Measurements from ENCODE around the gene PALB2.

DNA sequence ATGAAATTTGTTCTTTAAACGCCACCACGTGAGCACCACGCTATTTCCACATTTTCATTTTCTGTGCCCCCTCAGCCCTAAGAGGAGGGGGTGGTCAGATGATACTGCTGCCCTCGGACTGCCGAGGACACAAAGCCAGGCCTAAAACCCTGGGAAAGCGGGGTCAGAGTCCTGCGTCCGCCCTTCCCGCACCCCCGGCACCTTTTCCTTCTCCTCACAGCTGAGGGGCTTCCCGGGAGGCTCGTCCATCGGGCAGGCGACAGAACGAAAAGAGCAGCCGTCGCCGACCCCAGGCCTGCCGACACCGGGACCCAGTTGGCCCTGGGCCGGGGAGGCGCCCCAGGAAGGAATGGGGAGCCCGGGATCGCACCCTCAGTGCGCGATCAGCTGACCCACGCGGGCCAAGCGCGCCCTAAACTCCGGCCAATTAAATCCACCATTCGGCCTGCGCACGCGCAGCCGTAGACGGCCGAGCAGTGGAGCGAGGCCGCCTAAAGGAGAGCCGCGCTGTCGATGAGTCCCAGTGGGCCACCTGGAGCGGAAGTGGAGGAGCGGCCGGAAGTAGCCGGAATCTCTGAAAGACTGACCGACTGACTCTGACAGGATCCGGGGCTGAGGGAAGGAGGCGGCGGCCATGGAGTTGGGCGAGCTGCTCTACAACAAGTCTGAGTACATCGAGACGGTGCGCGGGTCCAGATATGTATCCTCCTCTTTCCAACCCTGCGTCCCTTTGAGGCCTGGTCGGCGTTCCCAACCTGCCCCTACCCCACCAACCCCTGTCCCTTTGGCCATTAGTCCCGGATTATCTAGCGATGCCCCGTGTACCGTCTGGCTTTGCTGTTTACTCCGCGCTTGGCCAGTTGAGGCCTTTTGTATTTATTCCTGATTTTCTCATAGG is at the start of gene PALB2:
Gene PALB2 (minus strand): TSS at position 402 of the 898 bp plus-strand sequence.
- RRBS, 2 experiments: 1 to 4% methylated on average over 19 of the region's 65 CpGs

GRCh38 chr16:23669200-23669830 is 9.4 kb upstream of the PLK1 start:
- RRBS, 2 experiments: no CpG with 5 or more reads among the region's 4 CpGs

DNA sequence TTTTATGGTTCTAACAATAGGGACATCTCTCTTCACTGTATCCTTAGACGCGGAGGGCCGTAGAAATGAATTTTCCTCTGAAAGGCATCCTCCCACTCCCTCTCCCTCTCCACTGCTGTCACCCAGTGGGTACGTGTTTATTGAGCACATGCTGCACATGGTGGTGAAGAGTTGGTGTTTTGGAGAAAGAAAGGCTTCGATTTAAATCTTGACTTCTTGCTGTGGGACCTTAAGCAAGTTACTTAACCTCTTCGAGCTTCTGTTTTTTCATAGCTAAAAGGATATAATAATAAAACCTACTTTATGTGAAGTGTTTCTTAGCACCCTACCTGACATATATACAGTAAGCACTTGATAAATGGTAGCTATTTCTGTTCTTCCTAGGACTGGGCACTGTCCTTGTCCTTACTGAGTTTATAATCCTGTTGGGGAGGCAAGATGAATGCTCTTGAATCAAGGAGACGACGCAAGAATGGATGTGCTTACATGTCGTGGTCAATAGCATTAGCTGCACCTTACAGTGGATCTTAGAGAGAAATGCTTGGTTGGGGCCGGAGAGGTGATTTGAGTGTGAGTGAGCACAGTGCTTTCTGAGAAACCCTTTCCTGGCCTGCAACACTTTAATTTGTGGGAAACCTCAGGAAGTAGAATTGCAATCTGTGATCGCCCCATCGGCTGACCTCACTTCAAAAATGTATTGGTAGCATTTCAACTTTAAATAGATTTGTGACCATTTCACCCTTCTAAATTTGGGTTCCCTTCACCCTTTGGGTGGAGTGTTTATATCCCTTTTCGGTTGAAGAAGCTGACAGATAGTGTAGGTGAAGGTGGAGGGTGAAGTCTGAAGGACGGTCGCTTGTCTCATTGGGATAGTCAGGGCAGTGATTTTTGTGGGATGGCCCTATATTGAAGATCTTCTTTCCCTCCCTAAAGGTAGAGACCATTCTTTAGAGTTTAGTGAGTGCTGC is 13.0 kb downstream of the PRKCB start:
- RRBS, 2 experiments: no CpG with 5 or more reads among the region's 15 CpGs

DNA sequence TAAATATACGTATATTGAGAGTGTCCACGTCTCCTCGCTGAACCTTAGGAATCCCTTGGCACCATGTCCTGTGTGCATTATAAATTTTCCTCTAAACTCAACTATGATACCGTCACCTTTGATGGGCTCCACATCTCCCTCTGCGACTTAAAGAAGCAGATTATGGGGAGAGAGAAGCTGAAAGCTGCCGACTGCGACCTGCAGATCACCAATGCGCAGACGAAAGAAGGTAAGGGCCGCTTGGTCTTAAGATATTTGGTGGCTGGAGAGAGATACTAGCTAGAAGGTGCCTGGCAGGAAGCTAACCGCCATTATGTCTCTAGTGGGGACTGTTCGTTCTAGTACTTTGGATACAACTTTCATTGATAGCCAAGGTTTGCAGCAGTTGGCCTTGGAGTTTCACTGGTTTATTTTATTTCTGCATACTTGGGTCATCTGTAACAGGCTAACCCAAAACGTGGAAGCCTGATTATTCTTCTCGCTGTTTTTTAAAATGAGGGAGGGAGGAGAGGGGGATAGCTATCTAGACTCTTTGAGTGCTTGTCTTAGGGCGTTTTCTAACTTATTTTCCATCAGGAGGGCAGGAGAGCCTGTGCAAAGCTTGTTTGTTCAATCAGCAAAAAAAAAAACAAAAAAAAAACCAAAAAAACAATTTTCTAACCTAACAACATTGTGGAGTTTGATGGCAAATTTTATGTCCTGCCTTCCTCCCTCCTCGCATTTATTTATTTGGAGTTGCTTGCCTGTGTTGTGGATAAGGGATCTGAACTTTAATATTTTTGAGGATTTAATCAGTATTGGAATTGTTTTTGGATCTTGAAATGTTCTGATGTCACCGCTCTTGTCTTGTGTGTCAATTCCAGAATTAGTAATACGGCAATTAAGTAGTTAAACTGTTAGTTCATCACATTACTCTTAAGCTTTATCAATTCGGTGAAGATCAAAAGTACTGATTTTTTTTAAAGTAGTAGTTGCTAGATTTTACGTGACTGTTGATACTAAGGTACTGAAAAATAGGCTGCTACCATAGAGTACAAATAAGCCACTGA is 1.5 kb downstream of the RBBP6 start:
- RRBS, 2 experiments: no CpG with 5 or more reads among the region's 20 CpGs

DNA sequence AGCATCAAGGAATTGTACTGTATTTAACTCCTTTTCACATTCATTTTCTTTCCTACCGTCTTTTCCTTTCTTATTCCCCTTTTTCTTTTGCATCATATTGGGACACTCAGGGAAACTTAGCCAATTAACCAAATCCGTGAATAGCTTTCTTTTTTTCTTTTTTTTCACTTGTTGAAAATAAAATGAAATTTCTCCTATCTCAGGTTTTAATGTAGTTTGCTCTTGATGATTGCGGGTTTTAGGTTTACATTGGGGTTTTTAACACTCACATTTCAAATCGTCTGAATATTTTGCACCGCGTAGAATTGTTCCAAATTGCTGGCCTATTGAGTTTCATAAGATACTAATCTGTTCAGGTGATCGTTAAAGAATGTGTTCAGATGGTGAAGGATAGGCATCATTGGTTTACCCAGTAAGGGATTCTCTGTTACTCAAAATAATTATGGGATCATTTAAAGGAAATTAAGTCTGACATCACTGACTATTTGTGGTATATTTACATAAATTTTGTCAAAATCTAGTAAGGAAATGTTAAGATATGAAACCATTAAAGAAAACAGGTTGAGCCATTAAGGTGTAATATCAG is 1.7 kb downstream of the TNRC6A start:
- RRBS, 2 experiments: no CpG with 5 or more reads among the region's 7 CpGs

DNA sequence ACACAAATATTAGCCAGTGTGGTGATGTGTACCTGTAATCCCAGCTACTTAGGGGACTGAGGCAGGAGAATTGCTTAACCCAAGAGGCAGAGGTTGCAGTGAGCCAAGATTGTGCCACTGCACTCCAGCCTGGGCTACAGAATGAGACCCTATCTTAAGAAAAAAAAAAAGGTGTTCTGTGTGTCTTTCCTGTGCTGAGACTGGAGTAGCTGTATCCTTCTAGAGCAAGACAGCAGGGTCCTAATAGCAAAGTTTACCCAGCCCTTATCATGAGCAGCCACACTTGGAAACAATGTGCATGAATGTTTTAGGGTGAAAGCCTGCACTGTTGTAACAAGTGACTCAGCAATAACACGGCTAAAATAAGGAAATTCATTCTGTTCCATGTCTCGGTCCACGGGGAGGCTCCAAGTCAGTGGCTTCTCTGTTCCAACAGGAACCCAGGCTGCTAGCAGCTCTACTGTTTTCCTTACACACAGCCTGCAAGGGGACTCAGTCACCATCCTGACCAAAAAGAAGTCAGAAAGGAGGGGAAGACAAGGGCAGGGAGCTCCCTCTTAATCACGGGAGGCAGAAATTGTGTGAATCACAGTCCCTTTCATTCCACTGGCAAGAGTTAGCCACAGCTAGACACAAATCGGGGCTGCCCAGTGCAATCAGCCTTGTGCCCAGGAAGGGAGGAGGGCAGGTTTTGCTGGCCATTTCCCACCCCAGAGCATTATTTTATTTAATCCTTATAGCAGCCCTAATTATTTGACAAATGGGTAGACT is 7.0 kb upstream of the SLC5A11 start:
- RRBS, 2 experiments: no CpG with 5 or more reads among the region's 5 CpGs

DNA sequence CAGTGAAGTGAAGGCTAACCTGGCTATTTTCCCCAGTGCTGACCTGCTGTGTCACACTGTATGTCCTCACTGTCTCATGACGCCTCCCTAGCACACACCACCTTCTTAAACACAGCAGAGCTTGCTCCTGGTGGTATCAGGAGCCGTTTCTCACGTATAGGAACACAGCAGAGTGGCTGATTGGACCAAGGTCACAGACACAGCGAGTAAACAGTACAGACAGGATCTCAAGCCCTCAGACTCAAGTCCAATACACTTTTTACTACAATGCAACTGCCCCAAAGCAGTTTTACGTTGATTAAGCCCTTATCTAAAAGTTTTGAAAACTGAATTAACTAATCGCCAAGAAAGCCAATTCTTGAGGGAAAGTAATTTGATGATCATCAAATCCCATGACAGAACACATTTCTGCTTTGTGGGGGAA is 15.3 kb downstream of the ARHGAP17 start:
- RRBS, 2 experiments: no CpG with 5 or more reads among the region's 6 CpGs

DNA sequence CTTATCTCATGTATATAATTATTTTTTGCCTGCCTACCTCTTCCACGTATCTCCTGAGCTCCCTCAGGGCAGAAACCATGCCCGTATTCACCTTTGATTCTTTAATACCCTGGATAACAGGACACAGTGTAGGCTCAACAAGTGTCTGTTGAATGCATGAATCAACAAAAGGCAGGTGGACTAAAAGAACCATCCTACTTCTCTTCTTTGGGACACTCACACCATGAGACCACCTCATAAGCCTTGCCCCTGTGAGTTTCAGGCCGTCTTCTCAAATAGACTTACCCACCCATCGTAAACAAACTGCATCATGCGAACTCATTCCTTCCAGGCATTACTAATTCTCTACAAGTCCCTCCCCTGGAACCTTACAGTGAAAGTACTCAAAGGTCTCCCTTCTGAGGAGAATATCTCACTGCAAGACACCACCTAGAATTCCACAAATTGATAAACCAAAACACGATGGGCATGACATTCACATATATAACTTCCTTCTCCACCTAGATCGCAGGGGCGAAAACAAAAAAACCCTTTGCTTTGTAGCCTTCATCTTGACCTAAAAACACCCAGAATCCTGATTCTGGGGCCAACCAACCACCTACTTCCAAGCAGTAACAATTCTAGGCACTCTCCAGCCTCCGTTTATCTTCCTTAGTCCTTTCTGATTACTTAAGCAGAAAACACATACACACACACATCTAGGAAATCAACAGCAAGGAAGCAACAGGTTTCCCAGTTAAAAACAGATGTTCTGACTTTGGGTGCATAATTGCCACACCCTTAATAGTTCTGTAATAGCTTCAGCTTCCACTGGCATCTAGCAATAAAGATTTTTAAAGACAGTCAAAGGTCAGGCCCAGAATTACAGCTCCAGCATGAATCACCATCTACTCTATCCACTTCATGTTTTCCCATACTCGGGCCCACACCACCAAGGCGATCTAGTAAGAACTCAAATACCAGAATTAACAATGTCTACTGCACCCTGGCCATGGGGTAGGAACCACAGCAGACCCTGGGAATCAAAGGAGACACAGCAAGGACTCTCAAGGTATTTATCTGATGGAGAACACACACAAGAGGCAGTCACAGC is 2.8 kb downstream of the ARHGAP17 start:
- RRBS, 2 experiments: no CpG with 5 or more reads among the region's 11 CpGs

GRCh38 chr16:25051841-25052349 is 36.7 kb upstream of the ARHGAP17 start:
- RRBS, 2 experiments: no CpG with 5 or more reads among the region's 8 CpGs

DNA sequence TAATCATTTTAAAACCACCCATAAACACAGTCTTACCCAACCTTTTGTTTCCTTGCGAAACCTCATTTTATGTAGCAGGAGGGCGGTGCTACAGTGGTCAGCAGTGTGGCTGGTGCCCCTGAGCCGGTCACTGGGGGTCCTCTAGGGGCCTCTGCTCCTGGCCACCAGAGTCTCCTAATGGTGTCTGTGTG is 39.1 kb upstream of the AQP8 start:
- RRBS, 2 experiments: no CpG with 5 or more reads among the region's 3 CpGs

GRCh38 chr16:26614390-26614788 is 452.3 kb upstream of the C16orf82 start:
- RRBS, 2 experiments: no CpG with 5 or more reads among the region's 5 CpGs

DNA sequence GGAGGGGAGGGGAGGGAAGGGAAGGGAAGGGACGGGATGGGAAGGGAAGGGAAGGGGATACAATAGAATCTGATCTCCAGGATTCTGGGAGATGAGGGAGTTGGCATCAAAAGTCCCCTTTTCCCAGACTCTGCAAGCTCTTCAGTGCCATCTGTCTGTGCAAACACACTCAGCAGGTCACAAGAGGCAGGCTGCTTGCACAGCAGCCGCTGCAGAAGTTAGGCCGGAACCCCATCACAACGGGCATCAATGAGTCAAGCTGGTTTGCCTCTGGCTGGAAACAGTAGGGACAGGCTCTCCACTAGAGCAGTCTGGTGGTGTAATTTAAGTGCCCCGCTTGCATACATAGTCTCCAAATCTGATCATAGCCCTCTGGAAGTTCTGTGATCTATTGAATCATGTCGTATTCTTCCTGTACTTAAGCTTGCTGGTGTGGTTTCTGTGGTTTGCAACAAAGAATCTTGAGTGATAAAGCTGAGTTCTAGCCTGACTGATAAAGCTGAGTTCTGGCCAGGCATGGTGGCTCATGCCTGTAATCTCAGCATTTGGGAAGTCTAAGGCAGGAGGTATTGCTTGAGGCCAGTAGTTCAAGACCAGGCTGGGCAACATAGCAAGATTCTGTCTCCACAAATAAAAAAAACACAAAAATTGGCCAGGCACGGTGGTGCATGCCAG is 33.7 kb upstream of the KDM8 start:
- RRBS, 2 experiments: no CpG with 5 or more reads among the region's 7 CpGs

DNA sequence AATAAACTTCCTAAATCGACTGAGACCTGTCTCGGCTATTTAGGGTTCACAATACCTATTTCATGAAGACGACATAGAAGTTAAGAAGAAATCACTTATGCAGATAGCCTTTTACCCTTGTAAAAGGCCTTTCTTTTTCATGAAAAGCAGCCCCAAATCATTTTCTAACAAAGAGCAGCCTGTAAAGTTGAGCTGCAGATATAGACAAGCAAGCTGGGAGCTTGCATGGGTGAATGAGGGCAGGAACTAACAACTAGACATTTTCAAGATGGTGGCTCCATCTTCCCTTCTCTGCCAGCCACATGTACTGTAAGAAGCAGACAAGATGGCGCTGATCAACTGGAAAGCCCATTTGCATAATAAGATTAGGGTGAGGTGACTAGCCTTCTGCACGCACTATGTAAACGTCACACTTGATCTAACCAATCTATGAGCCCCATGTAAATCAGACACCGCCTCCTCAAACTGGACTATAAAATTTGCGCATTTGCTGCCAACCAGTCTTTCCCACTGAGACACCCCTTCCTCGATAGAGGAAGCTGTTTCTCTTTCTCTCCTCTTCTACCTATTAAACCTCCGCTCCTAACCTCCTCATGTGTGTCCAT is 4.6 kb upstream of the KDM8 start:
- RRBS, 2 experiments: no CpG with 5 or more reads among the region's 10 CpGs

DNA sequence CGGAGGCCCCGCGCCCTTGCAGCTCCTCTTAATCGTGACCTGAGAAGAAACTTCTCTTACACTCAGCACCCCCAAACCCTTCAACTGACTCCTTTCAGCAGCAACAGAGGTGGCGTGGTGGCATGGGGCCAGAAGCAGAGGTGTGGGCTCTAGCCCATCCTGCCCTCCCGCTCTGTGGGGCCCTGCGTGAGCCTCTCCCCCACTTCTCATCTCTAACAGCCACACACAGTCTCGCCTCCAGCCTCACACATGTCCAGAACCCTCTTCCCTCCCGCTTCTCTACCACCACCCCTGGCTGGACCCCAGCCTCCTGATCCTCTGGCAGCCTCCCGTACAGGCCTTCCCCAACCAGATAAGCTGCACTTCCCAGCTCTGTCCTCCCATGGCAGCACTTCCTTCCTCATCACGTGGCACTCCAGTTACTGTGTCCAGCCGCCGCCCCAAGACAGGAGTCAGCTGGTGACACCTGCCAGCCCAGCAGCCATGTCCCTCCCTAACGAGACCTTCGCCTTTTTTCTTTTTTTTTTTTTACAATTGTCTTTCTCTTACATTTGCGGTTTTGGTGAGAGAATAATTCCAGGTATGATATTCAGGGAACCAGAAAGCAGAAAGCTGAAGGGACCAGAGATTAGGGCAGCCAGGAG is 30.4 kb downstream of the NSMCE1 start:
- RRBS, 2 experiments: no CpG with 5 or more reads among the region's 16 CpGs

DNA sequence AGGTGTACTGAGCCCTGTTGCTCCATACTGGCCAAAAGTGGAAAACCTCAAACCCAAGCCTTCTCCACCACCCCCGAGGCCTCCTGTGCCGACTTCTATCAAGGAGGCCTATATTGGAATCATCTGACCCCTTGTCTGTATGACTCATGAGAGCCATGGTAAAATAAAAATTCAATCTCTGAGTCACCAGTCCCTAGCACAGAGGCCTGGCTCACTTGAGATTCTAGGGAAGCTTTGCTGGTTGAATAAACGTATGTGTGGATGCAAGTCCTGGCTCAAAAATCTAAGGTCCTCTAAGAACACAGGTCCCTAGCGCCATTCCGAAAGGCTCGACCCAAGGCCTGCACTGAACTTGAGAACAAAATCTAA is 15.1 kb downstream of the NSMCE1 start:
- RRBS, 2 experiments: no CpG with 5 or more reads among the region's 6 CpGs

- RRBS, 2 experiments: no CpG with 5 or more reads among the region's 5 CpGs
Measured at GRCh38 chr16:27316345-27316664, 2.5 kb downstream of the IL4R start.

DNA sequence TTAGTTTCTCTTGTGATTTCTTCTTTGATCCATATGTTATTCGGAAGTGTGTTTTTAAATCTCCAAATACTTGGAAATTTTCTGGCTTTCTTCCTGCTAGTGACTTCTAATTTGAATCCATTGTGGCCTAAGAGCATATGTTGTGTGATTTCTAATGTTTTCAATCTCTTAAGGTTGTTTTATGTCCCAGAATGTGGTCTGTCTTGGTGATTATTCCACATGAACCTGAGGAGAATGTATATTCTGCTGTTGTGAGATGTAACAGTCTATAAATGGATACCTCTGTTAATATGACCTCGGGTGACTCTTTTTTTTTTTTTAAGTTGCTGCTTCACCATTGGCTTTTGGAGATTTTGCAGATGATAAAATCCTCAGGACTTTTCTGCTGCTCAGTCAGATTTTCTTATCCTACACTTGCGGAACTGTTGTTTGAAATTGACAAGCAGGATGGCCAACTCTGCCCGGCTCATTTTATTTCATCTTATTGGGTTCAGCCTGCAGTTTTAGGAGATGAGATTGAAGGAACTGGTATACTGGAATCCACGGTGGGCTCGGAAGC is 19.2 kb downstream of the IL4R start:
- RRBS, 2 experiments: no CpG with 5 or more reads among the region's 6 CpGs

DNA sequence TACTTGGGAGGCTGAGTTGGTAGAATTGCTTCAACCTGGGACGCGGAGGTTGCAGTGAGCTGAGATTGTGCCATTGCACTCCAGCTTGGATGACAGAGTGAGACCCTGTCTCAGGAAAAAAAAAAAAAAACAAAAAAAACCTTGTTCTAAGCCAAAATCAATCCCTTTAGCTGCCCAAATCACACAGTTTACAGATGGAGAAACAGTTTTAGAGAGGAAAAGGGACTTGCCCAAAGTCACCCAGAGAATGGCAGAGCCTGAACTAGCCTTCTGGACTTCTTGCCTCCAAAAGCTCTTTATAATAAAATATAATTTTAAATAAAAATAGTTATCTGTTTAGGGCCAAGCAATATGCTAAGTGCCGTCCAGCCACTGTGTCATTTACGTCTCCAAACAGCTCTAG is 35.6 kb upstream of the IL21R start:
- RRBS, 2 experiments: no CpG with 5 or more reads among the region's 4 CpGs

- RRBS, 2 experiments: no CpG with 5 or more reads among the region's 15 CpGs
Measured at GRCh38 chr16:27402760-27403250, 831 bp downstream of the IL21R start.

- RRBS, 2 experiments: no CpG with 5 or more reads among the region's 17 CpGs
Measured at GRCh38 chr16:27405956-27407054, 4.3 kb downstream of the IL21R start.

Measured in Panc1 (cell line).